Subcutaneous preadipocyte (primary cell): Measurements from ENCODE around the genes IL21 and FAT4.

DNA sequence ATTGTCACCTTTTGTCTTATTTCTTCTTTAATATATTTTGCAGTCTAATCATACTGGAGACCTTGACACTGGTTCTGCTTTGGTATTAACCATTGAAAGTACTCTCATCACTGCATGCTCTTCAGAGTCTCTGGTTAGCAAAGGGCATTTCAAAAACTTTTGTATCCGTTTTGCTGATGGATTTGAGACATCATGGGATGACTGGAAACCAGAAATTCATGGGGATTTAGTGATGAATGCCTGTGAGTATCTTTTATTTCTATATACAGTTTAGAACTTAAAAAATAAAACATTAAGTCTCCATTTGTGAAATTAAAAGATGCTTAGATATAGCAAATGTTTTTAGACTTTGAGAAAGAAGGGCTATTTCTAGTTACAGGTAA lies 69.6 kb upstream of the ADAD1 start:
- CAGE, long polyA plus RNA: no peak

GRCh38 chr4:122361820-122362703 lies 16.7 kb upstream of the ADAD1 start:
- CAGE, long polyA plus RNA: no peak

- CAGE, long polyA plus RNA: no peak
Observed at GRCh38 chr4:122620960-122621312, at the start of gene IL21. Gene IL21, minus strand, starts transcription at chr4:122621066.

- CAGE, long polyA plus RNA: no peak
Observed at GRCh38 chr4:122828376-122828888, 1.8 kb downstream of the FGF2 start.

GRCh38 chr4:123243916-123244647 lies 152.5 kb upstream of the SPRY1 start:
- CAGE, long polyA plus RNA: no peak

- CAGE, long polyA plus RNA: no peak
Observed at GRCh38 chr4:123303932-123305129, 92.3 kb upstream of the SPRY1 start.

- CAGE, long polyA plus RNA: no peak
Observed at GRCh38 chr4:123399713-123400028, 3.1 kb downstream of the SPRY1 start.

DNA sequence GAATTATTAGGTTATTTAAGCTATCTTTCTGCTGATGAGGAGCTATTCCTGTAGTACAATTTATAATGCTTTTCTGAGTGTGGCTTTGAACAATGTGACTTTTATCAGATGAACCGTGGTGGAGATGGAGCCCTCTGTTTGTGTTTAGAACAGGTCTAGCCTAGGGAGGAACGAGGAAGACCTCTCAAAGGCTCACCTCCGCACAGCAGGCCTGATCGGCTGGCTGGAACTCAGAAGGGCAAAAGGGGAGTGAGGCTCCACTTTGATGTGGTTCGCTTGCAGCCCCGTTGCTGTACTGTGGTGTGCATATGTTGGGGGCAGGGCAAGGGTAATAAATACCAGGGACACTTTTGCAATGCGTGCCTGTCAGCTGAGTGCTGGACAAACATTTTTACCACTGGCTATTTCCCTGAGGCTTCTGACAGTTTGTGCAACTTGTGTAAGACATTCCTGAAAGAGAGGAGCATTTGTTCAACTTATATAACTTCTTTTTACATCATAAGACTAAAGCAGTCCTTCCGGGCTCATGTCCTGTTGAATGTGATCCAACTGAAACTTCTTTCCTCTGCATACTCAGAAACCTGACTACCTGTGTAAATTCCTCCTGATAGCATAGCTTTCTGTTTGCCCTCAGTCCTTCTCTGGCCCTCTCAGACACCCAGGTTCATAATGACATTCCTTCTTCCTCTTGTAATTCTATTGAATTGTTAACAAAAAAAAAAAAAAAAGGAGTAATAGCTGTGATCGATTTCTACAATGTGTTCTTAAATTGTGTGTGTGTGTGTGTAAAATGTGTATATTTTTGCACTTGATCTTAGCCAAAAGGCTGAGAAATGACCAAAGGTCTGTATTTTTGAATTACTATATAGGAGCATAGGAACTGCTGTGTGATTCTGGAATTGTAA lies 82.3 kb downstream of the SPRY1 start:
- CAGE, long polyA plus RNA: no peak

- CAGE, long polyA plus RNA: no peak
Observed at GRCh38 chr4:123546037-123546566, 149.5 kb downstream of the SPRY1 start.

- CAGE, long polyA plus RNA: no peak
Observed at GRCh38 chr4:123749361-123750095, 352.9 kb downstream of the SPRY1 start.

DNA sequence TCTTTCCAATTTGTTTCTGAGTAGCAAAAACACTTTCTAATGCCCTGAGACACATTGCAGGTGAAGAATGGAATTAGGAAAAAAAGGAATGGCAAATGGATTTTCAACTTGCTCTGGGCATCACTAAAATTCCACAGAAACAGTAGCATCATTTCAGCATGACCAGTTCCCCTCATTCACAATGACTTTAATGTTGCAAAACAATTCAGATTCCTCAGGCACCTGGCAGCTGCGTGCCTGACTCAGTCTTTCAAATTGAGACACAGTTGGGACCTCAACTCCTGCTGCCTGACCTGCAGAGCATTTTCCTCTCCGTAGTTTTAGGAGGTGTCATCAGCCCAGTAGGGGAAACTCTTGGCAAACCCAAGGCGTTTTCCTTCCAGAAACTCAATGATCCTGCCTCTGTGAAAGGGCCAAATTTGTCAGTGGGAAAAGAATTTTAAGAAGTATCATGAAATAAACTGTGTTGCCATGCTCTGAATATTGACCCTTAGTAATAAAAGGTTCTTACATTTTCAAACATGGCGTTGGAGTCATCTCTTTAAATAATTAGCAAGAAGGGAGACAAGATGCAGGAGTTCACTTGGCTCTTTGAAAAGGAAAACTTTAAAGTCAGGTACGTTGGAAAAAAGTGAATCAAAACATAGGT lies 389.0 kb downstream of the SPRY1 start:
- CAGE, long polyA plus RNA: no peak

GRCh38 chr4:124671719-124672215 lies 40.8 kb downstream of the ANKRD50 start:
- CAGE, long polyA plus RNA: no peak

GRCh38 chr4:125314526-125315517 lies at the start of gene FAT4:
Gene FAT4, plus strand, starts transcription at chr4:125314955.
- CAGE, long polyA plus RNA: no peak

- CAGE, long polyA plus RNA: no peak
Observed at GRCh38 chr4:126494221-126494676, 1138.5 kb upstream of the INTU start.

- CAGE, long polyA plus RNA: no peak
Observed at GRCh38 chr4:126956653-126957407, 675.9 kb upstream of the INTU start.

GRCh38 chr4:128284904-128286044 lies 2.3 kb downstream of the PGRMC2 start:
- CAGE, long polyA plus RNA: no peak

DNA sequence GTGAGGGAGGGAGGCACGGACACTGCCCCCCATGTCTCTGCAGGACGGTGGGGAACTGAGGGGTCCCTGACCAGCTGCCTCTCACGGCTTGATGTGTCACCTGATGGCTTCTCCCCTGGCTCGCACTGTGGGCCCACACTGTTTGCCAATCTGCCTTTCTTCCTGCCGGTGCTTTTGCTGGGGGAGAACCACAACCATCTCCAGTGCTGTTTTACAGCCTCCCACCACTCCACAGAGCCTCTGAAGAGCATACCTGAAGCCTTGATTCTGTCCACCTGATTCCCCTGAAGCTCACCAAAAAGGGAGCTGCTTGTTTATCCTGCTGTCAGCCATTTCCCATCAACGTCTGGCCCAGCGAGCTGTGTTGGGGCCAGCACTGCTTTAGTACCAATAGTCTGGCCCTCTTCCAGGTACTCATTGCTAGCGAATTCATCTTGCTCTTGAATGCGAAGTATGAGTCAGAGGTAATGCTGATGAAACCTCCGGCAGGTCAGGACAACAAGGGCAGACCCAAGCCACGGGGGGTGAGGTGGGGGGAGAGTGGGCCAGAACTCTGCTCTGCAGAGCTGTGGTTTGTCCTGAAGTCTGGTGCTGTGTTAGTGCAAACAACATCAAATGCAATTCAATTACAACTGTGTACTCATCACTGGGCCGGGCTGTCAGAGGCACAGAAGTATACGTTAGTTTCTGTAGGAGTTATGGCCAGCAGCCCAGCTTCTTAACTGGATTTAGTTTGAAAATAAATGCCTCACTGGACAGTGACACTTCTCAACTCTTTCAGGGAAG lies 208.2 kb upstream of the JADE1 start:
- CAGE, long polyA plus RNA: no peak

DNA sequence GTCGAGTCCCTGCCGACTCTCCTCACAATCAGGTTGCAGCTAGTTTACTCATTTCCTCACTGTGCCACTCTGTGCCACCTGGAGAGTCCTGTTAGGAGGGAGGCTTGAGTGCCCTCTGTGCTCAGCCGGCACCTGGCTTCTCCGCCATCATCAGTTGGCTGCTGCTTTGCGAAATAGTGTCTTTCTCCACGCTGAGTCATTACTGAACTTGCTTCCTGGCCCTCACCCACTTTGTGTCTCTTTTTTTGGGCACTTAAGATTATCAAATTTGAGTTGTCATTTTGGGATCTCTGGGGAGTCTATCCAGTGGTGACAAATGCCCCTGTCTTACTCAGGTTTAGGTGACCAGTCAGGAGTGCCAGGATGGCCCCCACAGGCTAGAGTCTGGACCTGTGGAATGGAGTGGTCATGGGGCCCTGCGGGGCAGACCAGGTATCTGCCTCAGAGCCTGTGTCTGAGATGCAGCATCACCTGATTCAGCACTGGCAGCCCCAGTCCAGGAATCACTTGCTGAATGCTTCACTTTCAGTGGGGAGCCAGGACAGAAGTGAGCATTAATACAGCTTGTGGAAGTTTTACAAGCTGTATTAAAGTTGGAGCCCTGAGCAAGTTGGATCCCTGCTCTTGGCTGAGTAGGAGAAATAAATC lies 37.7 kb downstream of the JADE1 start:
- CAGE, long polyA plus RNA: no peak

- CAGE, long polyA plus RNA: no peak
Observed at GRCh38 chr4:128872485-128873273, 63.2 kb downstream of the JADE1 start.

- CAGE, long polyA plus RNA: no peak
Observed at GRCh38 chr4:129853600-129854050, 757.7 kb downstream of the C4orf33 start.